Lung (tissue), 4 donors: ENCODE data around the genes MBNL1 and SSR3.

GRCh38 chr3:152259394-152259780, 9.3 kb upstream of the MBNL1 start:
- PRO-cap, result no peak
- RAMPAGE, long total RNA, result no peak
- RRBS, result no CpG with 5 or more reads among the region's 2 CpGs

DNA sequence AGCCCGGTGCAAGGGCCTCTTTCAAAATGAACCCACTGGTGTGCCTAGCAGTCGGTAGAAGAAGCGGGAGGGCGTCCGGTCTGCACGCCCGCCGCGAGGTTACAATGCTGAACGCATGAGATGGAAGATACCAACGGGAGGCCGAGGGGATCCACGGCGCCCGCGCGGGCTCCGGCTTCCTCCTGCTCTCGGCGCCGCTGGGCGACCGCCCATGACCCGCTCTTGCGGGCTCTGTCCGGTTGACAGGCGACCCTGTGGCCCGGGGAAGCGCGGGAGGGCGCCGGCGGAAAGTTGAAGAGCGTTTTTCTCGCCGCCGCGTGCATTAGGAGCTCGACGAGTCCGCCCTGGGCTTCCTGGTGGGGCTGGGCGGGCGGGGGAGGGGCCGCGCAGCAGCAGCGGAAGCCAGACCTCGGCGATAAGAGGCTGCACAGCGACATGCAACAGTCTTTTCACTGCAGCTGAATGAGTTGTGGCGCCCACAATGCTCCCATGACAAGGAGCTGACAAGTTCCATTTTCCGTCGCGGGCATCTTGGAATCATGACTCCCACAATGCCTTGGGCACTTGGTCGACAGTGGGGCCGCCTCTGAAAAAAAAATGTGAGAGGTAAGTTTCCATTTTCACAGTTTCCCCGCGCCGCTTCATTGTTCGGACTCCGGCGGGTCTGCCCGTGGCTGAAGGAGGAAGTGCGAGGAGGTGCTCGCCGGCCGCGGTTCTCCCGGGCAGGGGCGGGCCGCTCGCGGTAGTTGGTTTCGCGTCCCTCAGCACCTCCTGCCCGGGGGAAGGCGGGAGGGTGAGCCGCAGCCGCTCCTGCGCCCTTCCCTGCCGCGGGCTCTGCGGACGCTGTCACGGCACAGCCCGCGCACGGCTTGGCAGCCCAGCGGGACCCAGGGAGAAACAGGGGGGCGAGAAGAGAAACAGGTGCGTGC, at the start of gene MBNL1:
TSS of gene MBNL1 (plus strand) at position 443 of the 929 bp plus-strand sequence.
- PRO-cap, result bidirectional peak, plus-strand start at position 130 of the sequence, minus-strand start at position 103 of the sequence; bidirectional peak, plus-strand start at position 446 of the sequence, minus-strand start at position 213 of the sequence; bidirectional peak, plus-strand start at position 772 of the sequence, minus-strand start at position 717 of the sequence
- RAMPAGE, long total RNA, result no peak
- RRBS, result 2% methylated on average over 38 of the region's 90 CpGs

- PRO-cap, result no peak
- RAMPAGE, long total RNA, result no peak
- RRBS, result no CpG with 5 or more reads among the region's 9 CpGs
Measured at GRCh38 chr3:152356236-152356756, 87.6 kb downstream of the MBNL1 start.

DNA sequence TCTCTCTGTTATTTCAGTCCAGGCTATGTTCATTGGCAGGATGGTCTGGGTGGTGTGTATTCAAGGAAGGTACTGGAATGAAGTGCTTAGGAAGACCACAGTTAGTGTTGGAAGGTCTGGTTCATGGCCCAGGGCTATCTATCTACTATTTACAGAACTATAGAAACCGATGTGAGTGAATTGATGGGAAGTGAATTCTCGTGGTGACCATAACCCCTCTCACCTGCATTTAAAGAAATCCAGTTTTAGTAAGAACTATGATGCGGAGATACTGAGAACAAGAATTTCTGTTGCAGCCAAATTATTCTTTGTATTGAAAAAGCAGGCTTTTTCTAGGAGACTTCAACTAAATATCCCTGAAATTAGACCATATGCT, 143.9 kb downstream of the MBNL1 start:
- PRO-cap, result no peak
- RAMPAGE, long total RNA, result no peak
- RRBS, result no CpG with 5 or more reads among the region's 3 CpGs

DNA sequence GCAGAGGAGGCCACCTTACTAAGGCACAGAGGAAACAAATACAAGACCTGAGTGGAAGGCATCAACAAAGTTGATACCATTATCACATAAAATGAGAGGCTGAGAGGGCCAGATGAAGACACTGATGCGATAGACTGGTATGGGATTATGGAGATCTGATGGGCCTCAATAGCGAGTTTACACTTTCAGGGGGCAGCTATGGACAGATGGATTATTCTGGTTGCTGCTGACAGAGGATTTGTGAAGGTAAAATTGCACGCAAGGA, 203.8 kb downstream of the MBNL1 start:
- PRO-cap, result no peak
- RAMPAGE, long total RNA, result no peak
- RRBS, result no CpG with 5 or more reads among the region's 3 CpGs

GRCh38 chr3:152941997-152942446, 107.1 kb downstream of the P2RY1 start:
- PRO-cap, result no peak
- RAMPAGE, long total RNA, result no peak
- RRBS, result no CpG with 5 or more reads among the region's 1 CpG

GRCh38 chr3:153028173-153028938, 133.7 kb upstream of the RAP2B start:
- PRO-cap, result no peak
- RAMPAGE, long total RNA, result no peak
- RRBS, result no CpG with 5 or more reads among the region's 7 CpGs

DNA sequence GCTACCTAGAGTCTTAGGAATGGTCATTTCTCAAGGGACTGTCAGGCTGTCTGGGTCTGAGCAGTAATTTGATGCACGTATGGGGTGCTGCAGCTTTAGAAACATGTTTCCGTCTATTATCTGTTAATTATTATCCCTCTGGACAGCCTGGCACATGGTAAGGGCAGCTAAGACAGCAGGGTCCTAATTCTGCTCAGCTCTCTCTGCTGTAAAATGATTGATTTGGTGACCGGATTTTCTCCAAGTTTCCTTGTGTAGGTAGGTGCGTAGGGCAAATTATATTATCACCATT, 3.0 kb upstream of the RAP2B start:
- PRO-cap, result no peak
- RAMPAGE, long total RNA, result no peak
- RRBS, result no CpG with 5 or more reads among the region's 4 CpGs

DNA sequence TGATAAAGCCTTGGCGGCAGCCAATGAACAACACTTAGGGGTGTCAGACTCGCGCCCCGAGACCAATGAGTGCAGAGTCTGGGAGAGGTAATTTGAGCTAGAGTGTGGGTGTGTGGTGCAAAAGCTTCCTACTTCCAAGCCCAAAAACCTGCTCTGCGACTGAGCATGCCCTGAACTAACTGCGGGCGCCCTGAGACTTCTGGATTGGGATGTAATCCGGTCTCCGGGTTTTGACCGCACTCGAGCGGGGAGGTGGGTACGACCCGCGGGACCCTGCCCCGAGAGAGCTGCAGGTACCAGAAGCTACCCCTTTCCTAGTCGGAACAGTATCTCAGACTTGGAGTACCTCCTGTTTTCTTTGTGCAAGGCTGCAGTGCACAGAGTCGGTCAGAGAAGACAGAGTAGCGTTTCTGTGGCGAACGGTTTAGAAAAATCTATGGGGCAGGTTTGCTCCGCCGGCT, 696 bp upstream of the RAP2B start:
- PRO-cap, result bidirectional peak, plus-strand start at position 237 of the sequence, minus-strand start outside the sequence
- RAMPAGE, long total RNA, result no peak
- RRBS, result no CpG with 5 or more reads among the region's 23 CpGs

- PRO-cap, result no peak
- RAMPAGE, long total RNA, result no peak
- RRBS, result no CpG with 5 or more reads among the region's 1 CpG
Measured at GRCh38 chr3:153163986-153164176, 1.9 kb downstream of the RAP2B start.

DNA sequence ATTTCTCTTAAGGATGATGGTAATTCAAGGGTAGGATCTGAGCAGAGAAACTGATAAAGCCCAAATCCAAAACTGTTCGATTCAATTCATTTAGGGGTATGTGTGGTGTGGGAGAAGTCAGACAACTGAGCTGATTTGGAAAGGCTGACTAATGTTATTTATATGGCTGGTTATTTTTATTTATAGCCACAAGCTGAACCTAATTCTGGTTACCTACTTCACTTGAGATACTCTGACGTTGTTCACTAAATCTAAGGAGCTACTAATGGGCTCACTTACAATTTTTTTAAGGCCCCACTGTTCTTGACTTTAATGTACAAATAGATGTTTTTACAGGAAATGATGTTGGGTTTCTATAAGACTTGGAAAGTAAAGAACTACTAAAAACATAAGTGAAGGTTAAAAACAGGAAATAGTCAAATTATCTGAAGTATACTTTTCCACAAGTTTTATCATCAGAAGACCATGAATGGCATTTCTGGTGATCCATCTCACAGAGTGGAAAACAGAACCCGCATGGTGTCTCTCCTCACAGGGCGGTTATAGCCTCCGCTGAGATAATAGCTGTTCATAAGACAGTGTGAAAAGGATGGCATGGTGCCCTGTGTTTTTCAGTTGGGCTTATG, 462.2 kb downstream of the RAP2B start:
- PRO-cap, result no peak
- RAMPAGE, long total RNA, result no peak
- RRBS, result no CpG with 5 or more reads among the region's 5 CpGs

DNA sequence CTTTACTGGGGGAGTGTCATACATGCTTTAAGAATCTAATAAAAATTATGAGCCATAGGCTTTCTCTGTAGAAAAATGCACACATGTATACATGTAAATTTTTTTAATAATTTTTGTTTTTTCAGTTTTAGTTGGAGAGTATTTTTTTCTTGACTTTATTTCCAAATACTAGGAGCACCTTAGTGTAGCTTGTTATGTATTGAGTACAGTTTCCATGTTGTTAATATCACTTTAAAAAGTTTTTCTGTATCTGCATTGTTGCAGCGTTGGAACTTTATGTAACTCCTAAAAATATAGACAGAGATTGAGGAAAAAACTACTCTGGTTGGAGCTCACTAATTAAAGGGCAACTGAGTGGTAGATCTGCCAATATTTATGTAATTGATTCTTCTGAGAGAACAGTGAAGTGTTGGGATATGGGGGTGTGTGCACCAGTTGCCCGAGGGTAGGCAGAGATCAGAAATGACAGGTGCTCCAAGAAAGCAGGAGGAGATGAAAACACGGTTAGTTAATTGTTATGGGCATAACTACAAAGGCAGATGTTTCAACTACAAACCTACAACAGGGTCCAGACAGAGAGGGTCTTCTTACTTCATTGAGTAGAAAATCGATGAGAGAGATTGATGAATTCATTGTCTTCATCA, 17.1 kb downstream of the ARHGEF26 start:
- PRO-cap, result no peak
- RAMPAGE, long total RNA, result no peak
- RRBS, result no CpG with 5 or more reads among the region's 4 CpGs

- PRO-cap, result no peak
- RAMPAGE, long total RNA, result no peak
- RRBS, result no CpG with 5 or more reads among the region's 8 CpGs
Measured at GRCh38 chr3:155112288-155113445, 32.5 kb downstream of the MME start.

DNA sequence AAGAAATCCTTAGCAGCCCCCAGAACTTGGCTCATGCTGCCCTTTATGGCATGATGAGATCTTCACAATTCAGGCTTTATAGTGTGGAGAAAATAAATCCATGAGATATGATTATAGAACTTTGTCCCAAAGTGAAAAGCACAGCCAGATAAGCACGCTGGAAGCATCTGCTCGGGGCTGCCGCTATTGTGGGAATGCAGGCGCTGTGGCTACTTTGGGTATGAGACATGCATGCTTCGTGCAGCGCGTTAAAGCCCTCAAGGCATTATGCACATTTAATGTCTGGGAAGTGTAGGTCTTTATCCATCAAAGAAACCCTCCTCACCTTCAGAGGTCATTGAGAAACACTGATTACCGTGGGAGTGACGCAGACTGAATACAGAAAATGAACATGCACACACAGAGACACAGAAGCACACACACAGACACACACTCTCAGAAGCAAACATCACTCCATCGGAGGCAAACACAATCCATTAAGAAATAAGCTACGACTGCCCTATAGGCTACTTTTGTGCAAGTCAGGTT, 68.7 kb downstream of the PLCH1 start:
- PRO-cap, result no peak
- RAMPAGE, long total RNA, result no peak
- RRBS, result no CpG with 5 or more reads among the region's 11 CpGs

DNA sequence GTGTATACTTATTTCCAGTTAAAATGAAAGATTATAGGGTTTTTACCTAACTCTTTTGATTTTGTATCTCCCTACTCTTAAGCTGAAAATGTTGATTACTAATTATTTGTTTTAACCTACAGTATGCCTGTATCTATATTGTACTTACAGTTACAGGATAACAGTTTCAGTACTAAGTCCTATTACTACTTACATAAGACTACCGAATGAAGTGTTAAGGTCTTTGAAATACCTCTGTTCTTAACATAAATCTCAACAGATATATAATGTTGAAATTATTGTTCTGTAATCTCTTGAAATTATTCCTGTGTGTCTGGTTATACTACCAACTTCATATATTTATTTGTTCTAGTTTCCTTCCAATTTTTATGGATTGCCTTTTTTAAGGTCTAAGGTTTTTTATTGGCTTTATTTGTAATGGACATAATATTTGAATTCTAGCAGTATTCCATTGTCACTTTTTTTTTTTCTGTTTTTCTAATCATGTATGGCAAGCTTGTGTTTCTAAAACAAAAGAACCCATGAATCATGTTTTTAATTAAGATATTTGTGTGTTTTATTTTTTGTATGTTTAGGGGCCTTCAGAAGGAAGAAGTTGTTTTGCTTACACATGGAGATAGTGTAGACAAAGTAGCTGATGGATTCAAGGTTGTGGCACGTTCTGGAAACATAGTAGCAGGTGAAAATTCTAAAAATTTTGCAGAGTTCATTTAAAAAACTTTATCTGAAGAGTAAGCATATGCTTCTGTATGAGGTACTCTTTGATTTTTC, 35.3 kb downstream of the GMPS start:
- PRO-cap, result no peak
- RAMPAGE, long total RNA, result no peak
- RRBS, result no CpG with 5 or more reads among the region's 2 CpGs

DNA sequence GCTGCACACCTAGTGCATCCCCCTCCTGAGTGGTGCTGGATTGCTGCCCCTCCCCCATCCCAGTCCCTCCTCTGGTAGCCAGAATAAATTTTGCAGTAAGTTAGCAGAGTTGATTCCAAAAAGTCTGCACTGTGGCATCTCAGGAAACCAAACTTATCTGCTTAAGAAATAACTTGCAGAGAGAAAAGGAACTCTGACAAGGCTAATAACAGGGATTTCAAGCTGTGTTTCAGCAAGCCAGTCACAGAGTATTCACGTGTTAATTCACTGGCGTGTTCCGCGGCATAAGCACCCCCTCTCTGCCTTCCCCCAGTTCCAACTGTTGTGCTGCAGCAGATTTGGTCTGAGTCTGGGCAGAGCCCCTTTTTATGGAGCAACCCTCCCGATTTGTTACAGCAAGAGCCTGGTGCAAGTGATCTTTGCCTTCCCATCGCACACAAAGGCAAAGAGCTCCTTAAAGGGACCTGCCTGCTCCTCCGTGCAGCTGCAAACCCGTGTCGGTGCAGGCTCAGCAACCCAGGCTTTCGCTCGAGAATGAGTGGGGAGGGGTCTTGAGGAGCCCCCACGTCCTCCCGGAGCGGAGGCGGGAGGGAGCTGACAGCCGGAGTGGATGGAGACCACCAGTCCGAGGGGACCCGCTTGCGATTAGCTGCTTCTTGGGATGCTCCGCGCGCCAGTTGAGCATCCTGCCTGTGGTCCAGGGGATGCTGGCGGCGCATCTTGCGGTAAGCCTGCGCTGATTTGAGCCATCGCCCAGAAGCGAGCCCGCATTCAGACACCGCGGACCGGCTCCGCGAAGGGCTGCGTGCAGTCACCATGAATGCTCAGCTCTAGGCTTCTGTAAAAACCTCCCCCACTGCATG, 170.6 kb downstream of the KCNAB1 start:
- PRO-cap, result no peak
- RAMPAGE, long total RNA, result no peak
- RRBS, result 0% methylated on average over 4 of the region's 35 CpGs

- PRO-cap, result unidirectional peak, minus-strand start at chr3:156555110
- RAMPAGE, long total RNA, result start-site peak on the minus strand at chr3:156555092-156555141, 2,403 and 100 reads in 2 replicates
- RRBS, result under 1% methylated on average over 17 of the region's 65 CpGs
Measured at GRCh38 chr3:156554551-156555525, at the start of gene SSR3. Gene SSR3 (minus strand): TSS chr3:156555117.

DNA sequence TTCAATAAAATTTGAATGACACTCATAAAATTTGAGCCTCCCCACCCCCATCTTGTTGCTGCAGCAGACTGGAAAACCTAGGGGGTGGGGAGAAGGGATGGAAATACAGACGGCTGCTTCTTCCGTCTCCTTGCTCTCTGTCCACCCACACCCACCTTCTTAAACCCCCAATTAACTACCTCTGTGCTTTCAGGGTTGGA, 16.1 kb upstream of the TIPARP start:
- PRO-cap, result no peak
- RAMPAGE, long total RNA, result no peak
- RRBS, result no CpG with 5 or more reads among the region's 2 CpGs

DNA sequence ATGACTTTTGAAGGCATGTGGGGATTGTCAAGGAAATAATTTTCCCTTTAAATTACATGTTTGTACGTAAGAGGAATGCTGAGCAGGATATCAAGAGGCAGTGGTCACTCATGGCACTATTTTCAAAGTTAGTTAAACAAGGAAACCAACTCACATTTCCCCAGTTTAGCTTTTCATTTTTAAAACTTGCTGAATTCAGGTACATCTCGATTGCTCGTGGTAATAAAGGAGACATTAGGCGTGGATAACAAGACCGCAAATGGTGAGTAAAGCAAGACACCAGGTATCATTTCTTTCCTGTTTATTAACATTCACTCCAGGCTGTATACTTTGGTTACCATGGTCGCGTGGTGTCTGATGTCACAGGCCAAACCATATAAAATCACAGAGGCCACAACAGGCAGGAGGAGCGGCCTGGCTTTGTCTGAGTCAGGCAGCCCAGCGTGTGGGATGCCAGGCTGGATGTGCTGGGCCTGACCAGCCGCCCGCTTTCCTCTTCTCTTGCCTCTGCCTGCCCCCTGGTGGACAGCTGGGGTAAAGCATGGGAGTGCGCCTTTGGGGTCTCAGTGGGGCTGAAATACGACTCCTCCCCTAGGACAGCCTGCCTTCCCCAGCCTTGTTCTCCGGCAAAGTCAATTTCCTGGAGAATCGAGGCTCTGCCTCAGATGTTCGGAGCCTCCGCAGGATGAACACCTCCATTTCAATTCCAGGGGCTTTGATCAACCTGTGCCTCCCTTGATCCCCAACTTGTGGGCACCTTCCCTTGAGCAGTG, 78.4 kb downstream of the CCNL1 start:
- PRO-cap, result no peak
- RAMPAGE, long total RNA, result no peak
- RRBS, result no CpG with 5 or more reads among the region's 17 CpGs

DNA sequence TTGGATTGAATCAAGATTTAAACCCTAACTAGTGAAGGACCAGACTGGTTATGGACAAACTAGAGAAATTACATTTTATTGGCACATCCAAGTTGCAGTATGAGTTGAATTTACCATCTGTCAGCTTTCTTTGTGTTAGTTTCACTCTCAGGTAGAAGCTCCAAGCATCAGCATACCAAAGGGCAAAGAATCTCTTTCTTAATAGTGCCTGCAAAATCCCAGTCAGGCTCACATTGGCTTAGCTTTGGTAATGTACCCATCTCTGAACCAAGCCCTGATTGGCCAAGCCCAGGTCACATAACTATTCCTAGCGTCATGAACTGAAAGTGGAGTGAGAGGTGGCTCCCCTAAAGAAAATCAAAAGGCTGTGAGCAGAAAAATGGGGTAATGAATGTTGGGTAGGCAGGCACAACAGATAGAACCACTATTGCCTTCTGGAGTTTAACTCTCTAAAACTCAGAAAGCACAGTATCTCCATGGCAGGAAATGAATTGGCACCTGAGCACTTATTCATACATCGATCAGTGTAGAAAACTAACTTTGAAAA, 66.8 kb downstream of the CCNL1 start:
- PRO-cap, result no peak
- RAMPAGE, long total RNA, result no peak
- RRBS, result no CpG with 5 or more reads among the region's 2 CpGs